Skeletal muscle cell (primary cell): ENCODE measurements around a stretch of chr4.

DNA sequence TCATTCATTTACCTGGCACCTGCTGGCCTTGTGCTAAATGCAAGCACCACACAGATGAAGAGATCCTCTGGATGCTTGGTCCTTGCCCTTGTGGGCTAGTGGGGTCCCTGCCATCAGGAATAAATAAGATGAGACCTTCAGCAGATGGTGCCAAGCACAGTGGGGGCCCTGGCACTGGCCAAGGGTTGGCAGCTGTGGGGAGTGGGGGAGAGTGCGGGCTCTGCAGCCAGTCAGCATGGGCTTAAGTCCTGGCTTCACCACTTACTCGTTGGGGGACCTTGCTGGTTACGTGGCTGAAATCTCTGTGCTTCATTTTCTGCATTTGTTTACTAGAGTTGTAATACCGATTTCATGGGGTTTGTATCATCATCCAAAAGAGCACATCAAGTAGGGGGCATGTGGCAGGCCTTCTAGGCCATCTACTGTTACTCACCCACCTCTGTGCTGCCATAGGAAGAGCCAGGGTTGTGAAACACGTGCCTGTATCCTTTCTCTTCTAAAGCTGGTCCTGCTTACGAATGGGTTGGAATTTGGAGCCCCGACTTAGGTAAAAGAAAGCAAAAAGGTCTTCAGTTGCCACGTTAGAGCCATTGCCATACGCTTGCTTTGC lies 7.1 kb downstream of the LAP3 start:
- RRBS, result no CpG with 5 or more reads among the region's 9 CpGs

- RRBS, result no CpG with 5 or more reads among the region's 1 CpG
Observed at GRCh38 chr4:17635566-17636026, 21.2 kb downstream of the MED28 start.

- RRBS, result no CpG with 5 or more reads among the region's 2 CpGs
Observed at GRCh38 chr4:18574065-18574448, 552.5 kb upstream of the LCORL start.

GRCh38 chr4:19738800-19739806 lies 512.6 kb upstream of the SLIT2 start:
- RRBS, result no CpG with 5 or more reads among the region's 9 CpGs

GRCh38 chr4:22692450-22693258 lies 176.8 kb upstream of the ADGRA3 start:
- RRBS, result no CpG with 5 or more reads among the region's 2 CpGs

DNA sequence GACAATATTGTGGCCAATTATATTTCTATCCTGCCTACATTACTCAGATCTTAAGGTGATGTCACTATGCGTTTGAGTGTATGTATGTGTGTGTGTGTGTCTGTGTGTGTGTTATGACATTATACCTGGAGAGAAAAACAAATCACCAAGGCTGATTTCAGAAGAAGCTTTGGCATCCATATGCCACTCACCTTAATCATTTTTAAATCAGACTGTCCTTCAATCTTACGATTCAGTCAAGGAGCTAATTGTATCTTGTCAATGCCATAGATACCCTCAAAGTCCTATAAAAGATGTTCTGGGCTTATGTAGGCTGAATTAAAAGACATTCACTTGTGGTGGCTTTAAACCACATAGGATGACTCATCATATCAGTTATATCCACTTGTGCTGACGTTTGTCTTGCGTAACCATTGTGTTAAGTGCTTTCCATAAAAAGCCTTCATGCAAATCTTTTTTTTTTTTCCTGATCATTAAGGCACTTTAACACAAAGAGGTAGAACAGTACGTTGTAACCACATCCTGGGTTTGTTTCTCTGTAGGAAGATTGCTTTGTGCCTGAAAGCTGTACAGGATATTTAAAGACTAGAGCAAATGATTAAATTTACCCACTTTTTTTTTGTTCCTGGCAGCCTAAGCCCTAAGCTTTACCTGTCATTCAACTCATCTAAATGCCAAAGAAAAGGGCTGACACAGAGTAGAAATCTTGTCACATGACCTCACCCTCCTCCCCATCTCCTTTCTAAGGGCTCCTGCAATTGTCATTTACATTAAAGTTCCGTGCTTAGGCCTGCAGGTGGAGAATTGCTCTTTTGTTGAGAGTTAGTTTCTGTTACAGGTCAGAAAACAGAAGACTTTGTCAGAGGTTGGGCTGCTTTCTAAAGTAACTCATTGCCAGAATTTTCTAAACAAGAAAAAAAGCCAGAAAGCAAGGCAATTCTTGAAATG lies 555.9 kb downstream of the PPARGC1A start:
- RRBS, result no CpG with 5 or more reads among the region's 6 CpGs

DNA sequence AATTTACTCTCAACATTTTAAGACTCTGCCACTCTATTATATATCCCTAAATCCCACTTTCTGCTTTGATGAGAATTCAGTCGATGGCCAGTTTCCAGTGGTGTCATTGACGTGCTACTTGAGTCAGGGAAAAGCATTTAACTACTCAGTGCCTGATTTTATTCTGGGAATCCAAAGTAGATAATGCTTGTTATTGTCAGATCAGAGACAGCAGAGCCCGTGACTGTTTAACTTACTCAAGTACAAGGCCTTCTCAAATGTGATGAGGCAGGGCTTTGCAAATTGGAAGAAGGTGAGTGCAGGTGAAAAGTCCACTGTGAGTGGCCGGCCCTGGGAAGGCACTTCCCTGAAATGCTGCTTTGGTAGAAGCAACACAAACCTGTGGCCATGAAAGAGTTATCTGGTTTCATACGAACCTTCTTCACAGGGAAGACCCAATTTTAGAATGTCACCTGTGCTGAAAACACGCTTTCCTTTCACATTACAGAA lies 8.3 kb downstream of the PPARGC1A start:
- RRBS, result no CpG with 5 or more reads among the region's 6 CpGs

- RRBS, result no CpG with 5 or more reads among the region's 5 CpGs
Observed at GRCh38 chr4:23883024-23883712, 6.7 kb downstream of the PPARGC1A start.

- RRBS, result no CpG with 5 or more reads among the region's 2 CpGs
Observed at GRCh38 chr4:23884655-23885125, 5.2 kb downstream of the PPARGC1A start.

DNA sequence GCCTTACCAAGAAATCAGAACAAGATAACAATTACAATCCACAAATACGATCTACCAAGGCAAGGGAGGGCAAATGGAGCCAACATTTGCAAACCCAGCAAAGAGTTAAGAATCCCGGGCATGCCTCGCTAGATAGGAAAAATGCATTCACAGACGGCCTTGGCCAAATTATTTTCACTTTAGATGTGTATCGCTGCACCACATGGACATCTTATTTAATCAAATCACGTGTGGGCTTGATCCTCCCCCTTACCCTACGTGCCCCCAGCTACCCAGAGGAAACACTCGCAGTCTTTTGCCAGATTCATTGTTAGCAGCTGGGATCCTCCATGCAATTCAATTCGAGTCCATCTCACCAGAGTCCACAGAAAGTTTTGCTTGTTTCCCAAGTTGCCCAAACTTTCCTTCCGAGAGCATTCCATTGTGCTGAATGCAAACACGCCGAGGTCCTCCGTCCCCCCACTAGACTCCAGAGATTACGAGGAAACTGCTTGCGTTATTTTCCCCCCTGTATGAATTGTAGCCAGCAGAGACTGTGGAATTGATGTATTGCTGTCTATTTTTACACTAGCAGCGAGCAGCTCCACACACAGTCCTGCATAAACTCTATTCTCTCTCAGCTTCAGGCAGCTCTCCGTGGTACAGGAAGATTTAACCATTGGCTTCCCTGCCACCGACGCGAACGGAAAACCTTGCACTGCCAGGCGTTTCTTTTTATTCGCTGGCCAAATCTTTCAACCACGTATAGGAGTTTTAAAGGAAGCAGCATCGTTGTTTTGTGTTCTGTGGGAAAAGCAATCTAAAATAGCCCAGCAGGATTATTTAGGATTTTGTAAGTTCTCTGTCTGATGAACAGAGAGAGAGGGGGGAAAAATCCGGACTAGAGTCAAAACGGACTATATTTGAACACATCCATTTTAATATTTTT lies 999 bp downstream of the PPARGC1A start:
- RRBS, result no CpG with 5 or more reads among the region's 27 CpGs

DNA sequence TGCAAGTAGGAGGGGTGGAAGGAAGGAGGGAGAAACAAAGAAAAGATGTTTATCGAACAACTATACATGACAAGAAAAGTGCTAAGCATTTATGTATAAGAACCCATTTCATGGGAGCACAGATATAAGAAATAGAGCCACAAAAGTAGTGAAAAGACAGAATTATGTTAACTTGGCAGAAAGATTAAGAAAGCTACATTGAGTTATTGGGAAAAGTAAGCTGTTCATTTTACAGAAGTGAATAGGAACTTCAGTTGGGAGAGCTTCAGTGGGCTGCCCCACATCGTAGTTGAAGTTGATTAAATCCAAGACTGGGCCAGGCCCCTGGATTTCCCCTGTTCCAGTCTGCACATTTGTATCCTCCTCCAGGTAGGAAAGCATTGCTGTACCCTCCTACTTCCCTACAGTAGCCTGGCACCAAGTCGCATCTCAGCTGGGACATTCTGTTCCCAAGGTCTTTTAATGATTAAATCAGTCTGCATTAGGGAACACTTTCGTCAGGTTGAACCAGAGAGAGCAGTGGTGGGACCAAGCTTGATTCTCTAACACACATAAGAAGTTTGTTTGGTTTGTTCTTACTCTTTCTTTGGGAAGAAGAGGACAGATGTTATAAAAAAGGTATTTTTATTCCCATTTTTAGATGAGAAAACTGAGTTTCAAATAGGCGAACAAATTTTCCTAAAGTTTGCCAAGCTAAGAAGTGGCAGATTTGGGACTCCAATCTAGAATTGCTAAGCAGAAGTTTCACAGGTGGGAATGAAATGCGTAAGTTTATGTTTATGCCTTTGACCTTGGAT lies 165.8 kb upstream of the PPARGC1A start:
- RRBS, result no CpG with 5 or more reads among the region's 6 CpGs

- RRBS, result no CpG with 5 or more reads among the region's 17 CpGs
Observed at GRCh38 chr4:24279350-24280223, 304.8 kb downstream of the DHX15 start.

- RRBS, result under 1% methylated on average over 27 of the region's 88 CpGs
Observed at GRCh38 chr4:24470932-24471955, 113.1 kb downstream of the DHX15 start.

DNA sequence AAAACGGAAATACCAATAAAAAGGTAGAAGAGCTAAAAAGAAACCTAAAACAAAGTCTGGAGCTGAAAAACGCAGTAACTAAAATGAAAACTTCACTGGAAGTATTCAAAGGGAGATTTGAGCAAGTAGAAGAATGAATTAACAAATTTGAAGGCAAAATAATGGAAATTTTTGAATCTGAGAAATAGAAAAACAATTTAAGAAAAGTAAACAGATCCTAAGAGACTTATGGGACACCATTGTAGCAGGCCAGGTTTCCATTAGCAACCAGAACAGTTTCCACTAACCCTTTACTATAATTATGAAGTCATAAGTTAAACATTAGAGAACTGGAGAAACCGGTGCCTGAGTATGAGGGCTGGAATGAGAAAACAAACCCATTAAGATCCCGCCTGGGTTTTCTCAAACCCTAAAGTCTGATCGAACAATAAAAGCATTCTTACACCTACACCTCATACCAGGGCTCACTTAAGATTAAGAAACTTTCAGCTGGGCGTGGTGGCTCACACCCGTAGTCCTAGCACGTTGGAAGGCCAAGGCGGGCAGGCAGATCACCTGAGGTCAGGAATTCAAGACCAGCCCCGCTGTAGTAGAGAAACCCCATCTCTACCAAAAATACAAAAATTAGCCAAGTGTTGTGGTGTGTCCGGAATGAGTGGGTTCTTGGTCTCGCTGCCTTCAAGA lies 13.6 kb upstream of the DHX15 start:
- RRBS, result no CpG with 5 or more reads among the region's 12 CpGs

- RRBS, result no CpG with 5 or more reads among the region's 4 CpGs
Observed at GRCh38 chr4:24794058-24794387, 1.4 kb upstream of the SOD3 start.

DNA sequence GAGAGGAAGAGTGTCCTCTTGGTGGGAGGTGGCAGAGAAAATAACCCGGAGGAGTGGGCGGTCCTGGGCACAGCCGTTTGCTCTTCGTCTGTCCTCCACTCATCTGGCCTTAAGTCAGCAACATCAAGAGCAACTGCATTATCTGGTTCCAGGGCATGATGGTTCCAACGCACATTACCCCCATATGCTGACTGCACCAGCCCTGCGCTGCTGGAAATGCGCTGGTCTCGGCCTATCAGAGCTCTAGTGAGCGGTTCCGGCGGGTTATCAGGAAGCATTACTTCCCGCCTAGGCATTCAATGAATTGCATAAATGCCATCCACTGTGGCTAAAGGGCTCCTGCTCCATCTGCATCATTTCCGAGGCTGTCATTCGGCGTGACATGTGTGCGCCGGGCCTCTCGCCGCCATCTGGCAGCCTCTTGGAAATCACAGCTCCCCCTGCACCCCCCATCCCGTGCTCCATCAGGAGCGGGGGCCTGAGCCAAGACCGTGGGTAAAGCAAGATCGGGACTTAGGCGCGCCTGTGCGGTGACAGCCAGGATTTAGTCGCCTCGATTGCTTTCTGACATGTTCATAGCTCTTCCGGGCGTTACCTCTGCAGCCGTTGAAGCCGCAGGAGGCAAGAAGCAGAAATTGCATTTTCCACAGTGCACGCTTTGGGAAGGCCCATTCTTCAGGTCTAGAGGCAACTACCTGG lies 64.4 kb downstream of the SEPSECS start:
- RRBS, result 79% methylated on average over 1 of the region's 33 CpGs

DNA sequence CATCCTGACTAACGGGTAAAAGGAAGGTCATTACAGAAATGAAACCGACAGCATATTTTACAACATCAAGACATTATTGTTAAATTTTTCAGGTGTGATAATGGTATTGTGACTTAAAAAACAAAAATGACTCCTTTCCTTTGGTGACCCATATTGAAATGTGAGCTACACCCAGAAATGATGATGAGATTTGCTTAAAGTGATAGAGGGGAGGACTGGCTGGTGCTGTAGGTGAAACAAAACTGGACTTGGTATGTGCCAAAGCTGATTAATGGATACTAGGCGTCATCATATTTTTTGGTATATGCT lies 44.4 kb downstream of the SEPSECS start:
- RRBS, result no CpG with 5 or more reads among the region's 3 CpGs

GRCh38 chr4:25859535-25860126 lies 3.2 kb downstream of the SEL1L3 start:
- RRBS, result no CpG with 5 or more reads among the region's 4 CpGs

DNA sequence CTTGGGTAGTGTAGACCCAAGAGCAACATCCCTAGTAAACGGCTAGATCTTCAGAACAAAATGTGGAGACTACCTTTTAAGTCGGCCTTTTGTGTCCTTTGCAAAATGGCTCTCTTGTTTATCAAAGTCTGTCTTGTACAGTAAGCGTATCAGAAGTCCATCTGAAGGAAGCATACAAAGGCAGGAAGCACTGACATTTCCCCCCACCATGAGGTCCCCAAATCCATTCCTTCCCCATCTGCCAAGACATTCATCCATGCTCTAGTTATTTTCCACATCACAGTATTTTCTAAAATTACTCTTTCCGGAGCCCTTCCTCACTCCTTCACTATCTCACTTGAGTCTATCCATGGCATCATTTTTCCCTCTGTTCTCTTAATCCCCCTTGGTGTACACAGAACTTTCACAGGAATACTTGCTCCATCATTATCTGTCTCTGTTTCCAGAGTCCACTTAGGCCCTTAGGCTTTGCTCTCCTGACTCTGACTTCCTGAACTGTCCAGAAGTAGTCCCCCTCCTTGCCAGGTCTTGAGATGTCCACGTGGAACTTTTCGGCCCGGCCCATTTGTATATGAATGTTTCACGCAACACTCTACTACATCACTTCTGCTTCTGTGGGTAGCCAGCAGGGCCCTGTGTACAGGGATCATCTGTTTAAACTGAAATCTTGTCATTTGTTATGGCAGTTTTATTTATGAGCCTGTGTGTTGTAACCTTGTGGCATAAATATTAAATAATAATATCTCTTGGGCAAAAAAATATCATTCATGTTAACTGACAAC lies 2.1 kb downstream of the SEL1L3 start:
- RRBS, result no CpG with 5 or more reads among the region's 8 CpGs

- RRBS, result no CpG with 5 or more reads among the region's 10 CpGs
Observed at GRCh38 chr4:25865185-25866000, 2.6 kb upstream of the SEL1L3 start.